ENCODE measurements around the genes CCDC65 and RHEBL1.

DNA sequence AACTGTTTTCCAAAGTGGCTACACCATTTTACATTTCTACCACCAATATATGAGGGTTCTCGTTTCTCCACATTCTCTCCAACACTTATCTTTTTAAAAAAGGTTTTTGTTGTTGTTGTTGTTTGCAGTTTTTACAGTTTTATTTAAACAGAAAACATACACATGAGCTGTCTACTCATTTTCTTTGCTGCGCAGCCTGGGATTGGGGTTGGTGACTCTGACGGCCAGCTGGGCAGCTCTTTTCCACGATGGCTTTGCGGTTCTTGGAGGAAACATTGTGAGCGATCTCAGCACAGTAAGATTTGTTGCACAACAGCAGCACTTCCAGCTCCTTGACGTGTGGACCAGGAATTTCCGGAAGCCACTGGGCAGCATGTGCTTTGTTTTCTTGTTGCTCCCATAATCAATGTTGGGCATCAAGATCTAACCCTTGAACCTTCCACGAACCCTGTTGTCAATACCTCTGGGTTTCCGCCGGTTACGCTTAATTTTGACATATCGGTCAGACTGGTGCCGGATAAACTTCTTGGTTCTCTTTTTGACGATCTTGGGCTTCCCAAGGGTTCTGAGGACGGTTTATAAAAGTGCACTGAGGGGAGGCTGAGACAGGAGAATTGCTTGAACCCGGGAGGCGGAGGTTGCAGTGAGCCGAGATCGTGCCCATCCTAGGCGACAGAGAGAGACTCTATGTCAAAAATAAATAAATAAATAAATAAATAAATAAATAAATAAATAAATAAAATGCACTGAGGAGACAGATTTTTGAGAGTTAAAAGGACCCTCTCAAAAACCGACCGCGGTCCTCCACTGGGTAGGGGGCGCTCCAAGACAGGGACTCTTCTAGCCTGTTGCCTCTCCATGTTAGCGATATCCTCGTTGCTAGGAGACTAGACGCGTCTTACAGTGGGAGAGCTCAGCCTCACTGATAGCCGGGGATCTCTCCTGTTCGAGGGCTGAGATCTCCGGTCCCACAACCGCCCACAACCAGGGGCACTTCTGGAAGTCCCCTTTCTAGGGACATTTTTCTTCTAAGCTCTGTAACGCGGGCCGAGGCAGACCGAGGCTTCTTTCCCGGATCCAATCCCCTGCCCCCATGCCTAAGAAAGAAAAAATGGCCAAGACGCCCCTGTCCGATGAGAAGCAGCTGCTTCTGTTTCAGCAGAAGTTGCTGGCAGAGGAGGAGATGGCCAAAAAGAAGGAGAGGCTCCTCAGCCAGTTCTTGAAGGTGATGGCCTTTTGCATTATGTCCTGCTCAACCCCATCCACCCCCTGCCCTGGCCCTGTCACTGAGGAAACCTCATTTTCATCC, at the start of gene CCDC65:
Gene CCDC65, plus strand, starts transcription at position 890 of the 1,309 bp plus-strand sequence.
- PRO-cap, result no peak

DNA sequence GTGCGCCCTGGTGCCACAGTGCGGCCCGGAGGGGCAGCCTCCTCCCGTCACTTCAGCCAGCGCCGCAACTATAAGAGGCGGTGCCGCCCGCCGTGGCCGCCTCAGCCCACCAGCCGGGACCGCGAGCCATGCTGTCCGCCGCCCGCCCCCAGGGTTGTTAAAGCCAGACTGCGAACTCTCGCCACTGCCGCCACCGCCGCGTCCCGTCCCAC, 160 bp downstream of the WNT1 start:
- PRO-cap, result no peak

DNA sequence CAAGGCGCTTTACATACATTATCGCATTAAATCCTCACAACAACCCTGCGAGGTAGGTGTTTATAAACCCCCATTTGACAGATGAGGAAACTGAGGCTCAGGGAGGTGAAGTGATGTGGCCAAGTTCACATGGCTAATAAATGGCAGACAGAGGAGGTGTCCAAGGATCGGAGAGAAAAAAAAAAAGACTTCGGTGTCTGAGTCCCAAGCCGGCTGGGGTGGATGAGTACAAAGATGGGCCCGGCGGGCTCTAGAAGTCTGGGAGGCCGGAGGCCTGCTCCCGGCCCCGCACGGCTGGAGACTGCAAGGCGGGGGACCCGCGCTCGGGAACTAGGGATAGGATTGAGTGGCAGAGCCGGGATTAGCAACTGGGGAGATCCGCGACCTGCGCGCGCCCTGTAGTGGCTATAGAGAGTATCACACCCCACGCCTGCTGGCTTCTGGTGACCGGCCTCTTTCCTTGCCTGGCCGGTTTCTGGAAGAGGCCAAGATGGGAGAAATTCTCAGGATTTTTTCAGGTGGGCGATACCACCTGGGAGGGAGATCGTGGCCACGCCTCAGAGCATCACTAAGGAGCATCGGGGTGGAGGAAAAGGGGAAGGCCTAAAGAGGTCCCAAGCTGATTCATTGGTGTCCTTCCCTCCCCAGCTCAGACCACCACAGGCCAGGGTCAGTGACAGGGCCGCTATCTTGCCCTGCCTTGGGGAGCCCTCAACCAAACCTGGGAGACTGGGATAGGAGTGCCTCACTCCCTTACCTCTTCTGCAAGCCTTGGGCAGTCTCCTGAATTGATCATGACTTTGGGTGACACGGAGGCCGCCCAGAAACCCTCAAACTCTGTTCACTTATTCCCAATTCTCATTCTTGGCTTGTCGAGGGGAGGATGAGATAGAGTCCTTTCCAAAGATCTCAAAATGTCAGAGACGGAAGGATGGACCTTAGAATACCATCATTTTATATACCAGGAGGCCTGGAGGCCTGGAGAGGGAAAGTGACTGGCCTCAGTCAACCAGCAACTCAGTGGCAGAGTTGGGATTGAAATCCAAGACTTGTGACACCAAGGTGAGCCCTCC, 3.6 kb downstream of the DDN start:
- PRO-cap, result no peak

DNA sequence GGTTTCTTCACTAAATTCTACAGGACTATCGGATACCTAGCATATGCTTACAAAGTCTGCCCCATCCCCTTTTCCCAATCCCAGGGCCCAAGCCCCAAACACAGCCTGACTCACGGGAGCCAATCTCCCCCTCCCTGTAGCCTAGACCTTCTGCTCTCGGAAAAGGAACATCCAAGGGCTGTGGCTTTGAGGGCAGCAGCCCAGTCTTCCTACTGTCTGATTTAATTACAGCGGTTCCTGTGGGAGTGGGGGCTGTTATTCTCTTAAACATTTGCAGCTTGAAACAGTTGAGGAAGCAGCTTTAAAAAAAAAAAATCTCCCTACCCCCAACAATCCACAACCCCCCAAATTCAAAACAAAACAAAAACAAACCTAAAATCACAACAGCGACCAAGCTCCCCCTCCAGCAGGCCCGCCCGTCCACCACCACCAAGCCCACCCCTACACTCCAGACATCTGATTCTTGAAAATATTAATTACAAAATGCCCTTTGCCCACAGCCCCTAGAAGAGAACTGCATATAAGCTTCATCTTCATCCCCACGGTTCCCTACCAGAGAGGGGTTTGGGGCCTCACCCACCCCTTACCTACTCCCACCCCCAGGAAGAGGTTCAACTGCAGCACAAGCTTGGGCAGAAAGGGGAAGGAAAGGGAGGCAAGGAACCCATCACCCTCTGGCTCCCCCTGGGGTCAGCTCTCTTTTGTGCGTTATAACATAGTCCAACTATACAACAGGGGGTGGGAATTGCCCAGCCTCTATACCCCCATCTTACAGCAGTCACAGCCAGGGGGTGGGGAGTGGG, 1.1 kb upstream of the PRKAG1 start:
- PRO-cap, result unidirectional peak, minus-strand start at position 152 of the sequence

DNA sequence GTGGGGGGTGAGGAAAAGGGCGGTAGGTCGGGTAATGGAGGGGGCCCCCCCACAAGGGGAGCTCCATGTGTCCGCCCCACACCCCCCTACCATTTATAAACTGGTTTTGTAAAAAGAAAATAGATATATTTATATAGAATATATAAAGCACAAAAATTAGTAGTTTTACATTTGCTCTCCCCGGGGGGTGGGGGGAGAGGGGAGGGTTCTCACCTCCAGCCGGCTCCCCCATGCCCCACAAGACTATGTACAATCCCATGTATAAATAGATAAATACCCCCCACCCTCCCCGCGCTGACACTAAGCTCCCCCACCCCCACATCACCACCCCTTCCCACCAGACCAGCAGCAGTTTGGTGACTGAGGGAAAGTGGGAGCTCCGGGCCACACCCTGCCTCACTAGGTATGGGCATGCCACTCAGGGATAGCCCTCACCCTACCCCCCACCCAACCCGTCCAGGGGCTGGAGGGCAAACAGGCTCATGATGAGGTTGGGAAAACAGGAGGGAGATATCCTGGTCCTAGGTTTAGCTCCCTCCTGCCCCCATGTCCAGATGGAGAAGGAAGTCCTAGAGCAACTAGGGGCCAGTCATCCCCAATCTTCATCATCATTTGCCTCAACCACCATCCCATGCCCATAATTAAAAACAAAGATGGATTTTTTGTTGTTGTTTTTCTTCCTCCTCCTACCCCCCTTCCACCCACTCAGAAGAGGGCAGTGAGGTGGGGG, 1.9 kb upstream of the PRKAG1 start:
- PRO-cap, result no peak

GRCh38 chr12:49030840-49031852, 12.6 kb upstream of the PRKAG1 start:
- PRO-cap, result no peak

DNA sequence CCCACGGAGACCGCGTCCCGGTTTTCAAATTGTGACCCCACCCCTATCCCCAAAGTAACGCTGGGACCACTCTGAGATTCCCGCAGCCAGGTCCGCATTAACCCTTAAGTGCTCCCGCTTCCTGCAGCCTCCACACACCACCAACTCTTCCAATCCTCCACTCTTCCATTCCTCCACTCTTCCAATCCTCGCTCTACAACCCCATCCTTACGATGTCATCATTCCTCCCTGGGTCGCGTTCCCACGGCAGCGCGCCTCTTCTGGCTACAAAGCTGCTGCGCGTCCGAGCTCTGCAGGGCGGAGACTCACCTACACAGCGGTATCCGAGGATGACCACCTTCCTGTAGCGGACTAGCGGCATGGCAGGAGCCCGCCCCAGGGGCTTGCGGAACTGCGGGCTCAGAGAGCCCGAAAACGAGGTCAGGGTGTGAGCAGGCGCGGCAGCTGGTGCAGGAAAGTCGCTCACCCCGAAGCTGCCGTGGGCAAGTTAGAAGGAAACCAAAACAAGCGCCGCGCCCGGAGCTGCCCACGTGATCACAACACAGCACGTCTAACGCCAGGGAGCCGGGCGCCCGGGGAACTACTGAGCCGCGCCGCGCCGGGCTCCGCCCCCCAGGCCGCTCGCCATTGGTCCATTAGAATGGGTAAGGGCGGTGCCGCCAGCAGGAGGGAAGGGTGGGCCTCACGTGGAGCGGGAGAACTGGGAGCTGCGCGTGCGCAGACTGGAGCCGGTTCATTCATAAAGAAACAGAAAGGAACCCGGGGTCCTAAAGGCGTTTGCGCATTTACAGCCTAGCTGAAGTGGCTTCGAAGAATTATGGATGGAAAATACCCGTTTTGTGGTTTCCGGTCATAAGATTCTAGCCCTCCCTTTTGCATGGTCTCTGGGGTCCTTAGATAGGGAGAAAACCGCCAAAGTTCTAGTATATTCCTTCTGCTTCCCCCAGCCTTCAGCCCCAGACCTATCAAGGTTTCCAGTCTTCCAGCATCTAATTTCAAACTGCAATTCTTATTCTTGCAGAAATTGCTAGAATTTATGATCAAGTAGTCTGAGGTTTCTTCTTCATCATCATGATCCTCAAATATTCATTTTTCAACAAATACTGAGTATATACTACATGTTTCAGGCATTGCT, at the start of gene RHEBL1:
Gene RHEBL1, minus strand, starts transcription at position 555 of the 1,135 bp plus-strand sequence.
- PRO-cap, result bidirectional peak, plus-strand start at position 267 of the sequence, minus-strand start at position 145 of the sequence; bidirectional peak, plus-strand start at position 750 of the sequence, minus-strand start at position 552 of the sequence

DNA sequence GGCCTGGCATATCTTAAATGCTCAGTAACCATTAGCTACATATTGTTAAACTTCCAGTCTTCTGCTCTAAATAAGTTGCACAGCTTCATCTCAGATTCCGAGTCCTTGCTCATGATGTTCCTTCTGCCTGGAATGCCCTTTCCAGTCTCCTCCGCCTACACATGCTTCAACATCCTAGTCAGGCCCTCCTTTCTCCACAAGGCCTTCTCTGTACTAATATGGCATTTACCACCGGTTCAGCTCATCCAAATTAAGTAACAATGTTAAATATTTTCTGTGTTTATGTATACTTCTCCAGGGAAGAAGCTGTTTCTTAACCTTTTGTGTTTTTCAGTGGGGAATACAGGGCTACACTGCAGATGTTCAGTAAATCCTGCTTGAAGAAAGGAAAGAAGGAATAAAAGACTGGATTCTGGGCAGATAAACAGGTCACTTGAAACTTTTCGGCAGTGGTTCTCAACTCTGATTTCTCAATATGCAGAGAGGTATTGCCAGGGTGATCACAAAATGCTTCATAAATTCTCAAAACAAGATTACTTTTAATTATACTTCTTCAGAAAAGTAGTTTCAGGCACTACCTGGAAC, 8.4 kb downstream of the DHH start:
- PRO-cap, result no peak

- PRO-cap, result no peak
Observed at GRCh38 chr12:49096846-49097299, 2.3 kb upstream of the DHH start.

GRCh38 chr12:49109708-49110399, 793 bp downstream of the LMBR1L start:
- PRO-cap, result no peak

- PRO-cap, result bidirectional peak, plus-strand start at chr12:49233907, minus-strand start at chr12:49233734; bidirectional peak, plus-strand start at chr12:49234127, minus-strand start at chr12:49234047
Observed at GRCh38 chr12:49233642-49234399, 31.1 kb upstream of the TUBA1C start.

- PRO-cap, result no peak
Observed at GRCh38 chr12:49675190-49675641, 32.0 kb downstream of the FMNL3 start.

DNA sequence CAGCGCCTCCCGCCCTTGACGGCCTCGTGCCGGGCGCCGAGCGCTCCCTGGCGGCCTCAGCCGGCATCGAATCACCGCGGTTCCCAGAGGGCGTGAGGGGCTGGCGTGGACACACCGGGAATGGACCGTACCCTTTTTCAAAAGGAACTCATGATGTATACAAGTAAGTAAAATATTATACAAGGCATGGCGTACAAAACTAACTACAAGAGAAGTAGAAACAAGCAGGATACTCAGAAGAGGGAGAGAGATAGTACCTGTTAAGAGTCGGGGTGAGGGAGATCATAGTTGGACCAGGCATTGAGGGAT, 426 bp upstream of the FMNL3 start:
- PRO-cap, result no peak

DNA sequence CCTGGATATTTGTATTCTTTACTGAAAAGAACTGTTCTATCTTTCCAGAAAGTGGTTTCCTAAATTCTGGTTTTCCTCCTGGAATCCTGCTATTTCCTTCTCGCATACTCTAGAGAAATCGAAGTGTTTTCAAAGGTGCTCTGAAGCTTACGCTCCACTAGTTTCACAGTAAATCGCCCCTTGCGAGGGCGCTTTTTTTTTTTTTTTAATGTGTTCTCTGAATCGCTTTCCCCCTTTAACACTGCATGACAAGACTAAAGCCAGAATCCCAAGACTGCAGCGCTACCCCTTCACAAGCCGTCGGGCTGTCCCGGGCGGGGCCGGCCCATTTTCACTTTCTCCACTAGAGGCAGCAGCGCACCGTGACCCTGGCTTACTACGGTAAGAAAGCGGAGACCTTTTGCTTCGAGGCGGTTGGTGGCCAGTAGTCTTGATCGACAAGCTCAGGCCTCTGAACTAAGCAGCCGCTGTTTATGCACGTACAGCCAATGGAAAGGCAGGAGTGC, 355 bp upstream of the TMBIM6 start:
- PRO-cap, result no peak

- PRO-cap, result no peak
Observed at GRCh38 chr12:49747096-49747843, 5.9 kb downstream of the TMBIM6 start.

- PRO-cap, result no peak
Observed at GRCh38 chr12:49763187-49763457, 21.8 kb downstream of the TMBIM6 start.

- PRO-cap, result no peak
Observed at GRCh38 chr12:49809414-49810587, 18.4 kb downstream of the NCKAP5L start.

- PRO-cap, result no peak
Observed at GRCh38 chr12:49824861-49825312, 3.3 kb downstream of the NCKAP5L start.

GRCh38 chr12:49867170-49867503, 24.2 kb upstream of the BCDIN3D start:
- PRO-cap, result no peak

GRCh38 chr12:49902575-49903259, 983 bp downstream of the FAIM2 start:
- PRO-cap, result no peak

Measured in SEM (cell line).